Omental fat pad (tissue), 4 donors: ENCODE data around the gene ZNF84.

DNA sequence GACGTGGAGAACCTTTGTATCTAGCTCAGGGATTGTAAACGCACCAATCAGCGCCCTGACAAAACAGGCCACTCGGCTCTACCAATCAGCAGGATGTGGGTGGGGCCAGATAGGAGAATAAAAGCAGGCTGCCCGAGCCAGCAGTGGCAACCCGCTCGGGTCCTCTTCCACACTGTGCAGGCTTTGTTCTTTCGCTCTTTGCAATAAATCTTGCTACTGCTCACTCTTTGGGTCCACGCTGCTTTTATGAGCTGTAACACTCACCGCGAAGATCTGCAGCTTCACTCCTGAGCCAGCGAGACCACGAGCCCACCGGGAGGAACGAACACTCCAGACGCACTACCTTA lies 16.6 kb downstream of the ZNF605 start:
- PRO-cap: no peak
- RAMPAGE, long total RNA, 4 experiments: no peak in any of the 4 experiments

DNA sequence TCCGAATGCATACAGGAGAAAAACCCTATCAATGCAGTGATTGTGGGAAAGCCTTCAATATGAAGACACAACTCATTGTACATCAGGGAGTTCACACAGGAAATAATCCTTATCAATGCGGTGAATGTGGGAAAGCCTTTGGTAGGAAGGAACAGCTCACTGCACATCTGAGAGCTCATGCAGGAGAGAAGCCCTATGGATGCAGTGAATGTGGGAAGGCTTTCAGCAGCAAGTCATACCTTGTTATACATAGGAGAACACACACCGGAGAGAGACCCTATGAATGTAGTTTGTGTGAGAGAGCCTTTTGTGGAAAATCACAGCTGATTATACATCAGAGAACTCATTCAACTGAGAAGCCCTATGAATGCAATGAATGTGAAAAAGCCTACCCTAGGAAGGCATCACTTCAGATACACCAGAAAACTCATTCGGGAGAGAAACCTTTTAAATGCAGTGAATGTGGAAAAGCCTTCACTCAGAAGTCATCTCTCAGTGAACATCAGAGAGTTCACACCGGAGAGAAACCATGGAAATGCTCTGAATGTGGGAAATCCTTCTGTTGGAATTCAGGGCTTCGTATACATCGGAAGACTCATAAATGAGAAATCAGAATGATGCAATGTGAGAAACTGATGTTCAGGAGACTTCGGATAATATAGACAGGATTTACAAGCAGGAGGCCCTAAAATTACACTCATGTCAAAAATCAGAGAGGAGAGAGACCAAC lies 24.9 kb downstream of the ZNF26 start:
- PRO-cap: no peak
- RAMPAGE, long total RNA, 4 experiments: no peak in any of the 4 experiments

GRCh38 chr12:133037157-133038243 lies at the start of gene ZNF84:
Gene ZNF84, plus strand, starts transcription at chr12:133037509.
- PRO-cap: no peak
- RAMPAGE, long total RNA, 4 experiments: no peak in any of the 4 experiments

GRCh38 chr12:133057974-133059207 lies 21.1 kb downstream of the ZNF84 start:
- PRO-cap: no peak
- RAMPAGE, long total RNA, 4 experiments: no peak in any of the 4 experiments

DNA sequence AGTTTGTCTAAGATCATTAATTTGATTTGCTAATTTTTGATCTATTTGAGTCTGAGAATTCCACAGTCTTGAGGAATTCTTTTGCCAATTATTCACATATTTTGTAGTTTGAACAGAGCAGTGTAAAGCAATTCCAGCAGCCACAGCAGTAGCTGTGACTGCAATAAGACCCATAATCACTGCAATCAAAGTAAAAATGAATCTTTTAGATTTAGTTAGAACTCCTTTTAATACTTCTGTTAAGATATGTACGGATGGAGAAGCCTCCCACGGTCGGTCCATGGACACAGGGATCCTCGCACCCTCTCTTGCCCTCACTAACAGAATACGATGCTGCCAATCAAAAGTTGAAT lies 11.3 kb downstream of the ZNF140 start:
- PRO-cap: no peak
- RAMPAGE, long total RNA, 4 experiments: no peak in any of the 4 experiments